Cerebellum (tissue), 5 donors: ENCODE measurements around a stretch of chr19.

DNA sequence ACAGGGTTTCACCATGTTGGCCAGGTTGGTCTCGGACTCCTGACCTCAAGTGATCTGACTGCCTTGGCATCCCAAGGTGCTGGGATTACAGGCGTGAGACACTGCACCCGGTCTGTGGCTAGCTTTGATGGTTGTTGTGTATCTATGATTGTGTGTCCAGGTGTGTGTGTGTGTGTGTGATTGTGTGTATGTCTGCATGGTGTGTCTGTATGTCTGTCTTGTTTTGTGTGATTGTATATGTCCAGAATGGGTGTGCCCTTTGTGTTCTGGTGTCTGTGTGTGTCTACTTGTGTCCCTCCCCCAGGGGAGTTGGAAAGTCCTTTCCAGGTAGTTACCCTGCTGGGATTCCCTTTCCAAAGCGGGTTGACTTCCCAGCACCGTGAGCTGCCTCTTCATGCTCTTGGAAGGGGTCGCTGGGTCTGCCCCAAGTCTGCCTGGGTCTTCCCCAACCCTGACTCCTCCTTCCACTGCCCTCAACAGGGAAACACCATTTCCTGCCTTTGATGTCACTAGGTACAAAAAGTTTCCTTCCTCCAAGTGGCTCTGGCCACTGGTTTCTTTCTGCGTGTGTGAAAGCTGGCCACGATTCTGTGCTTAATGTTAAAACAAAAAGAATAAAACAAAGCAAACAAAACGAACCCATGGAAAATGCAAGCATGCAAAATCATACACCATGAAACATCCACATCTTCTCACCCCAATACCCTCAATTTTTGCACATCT is 12.9 kb upstream of the TNFSF9 start:
- PRO-cap, 3 experiments, result no peak in any of the 3 experiments
- RAMPAGE, long total RNA, result no peak

DNA sequence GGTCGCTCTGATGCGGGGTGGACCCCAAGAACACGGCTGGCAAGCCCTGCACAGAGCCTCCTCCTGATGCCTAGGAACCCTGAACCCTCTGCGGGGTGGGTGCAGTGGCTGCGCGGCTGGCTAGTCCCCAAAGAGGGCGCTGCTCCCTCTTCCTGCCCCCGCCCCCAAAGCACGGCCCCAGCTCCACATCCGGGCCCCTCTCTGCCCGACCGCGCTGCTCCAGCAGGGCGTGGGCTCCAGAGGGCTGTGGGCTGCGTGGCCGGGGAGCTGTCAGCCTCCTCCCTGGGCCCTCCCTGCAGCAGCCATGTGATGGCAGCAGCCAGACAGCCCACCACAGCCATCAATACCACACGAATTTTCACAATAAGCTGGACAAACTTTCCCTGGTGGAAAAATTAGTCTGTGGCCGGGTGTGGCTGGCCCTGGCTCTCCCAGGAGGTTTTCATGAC is 21.1 kb downstream of the TNFSF9 start:
- PRO-cap, 3 experiments, result no peak in any of the 3 experiments
- RAMPAGE, long total RNA, result no peak

DNA sequence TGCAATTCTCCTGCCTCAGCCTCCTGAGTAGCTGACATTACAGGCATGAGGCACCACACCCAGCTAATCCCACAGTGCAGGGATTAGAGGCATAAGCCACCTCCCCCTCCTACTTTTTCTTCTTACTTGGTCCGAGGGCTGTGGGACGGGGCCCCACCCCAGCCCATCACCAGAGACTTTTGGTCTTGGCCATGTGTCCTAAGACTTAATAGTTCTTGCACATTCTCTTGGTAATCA is 17.8 kb upstream of the CD70 start:
- PRO-cap, 3 experiments, result no peak in any of the 3 experiments
- RAMPAGE, long total RNA, result no peak

DNA sequence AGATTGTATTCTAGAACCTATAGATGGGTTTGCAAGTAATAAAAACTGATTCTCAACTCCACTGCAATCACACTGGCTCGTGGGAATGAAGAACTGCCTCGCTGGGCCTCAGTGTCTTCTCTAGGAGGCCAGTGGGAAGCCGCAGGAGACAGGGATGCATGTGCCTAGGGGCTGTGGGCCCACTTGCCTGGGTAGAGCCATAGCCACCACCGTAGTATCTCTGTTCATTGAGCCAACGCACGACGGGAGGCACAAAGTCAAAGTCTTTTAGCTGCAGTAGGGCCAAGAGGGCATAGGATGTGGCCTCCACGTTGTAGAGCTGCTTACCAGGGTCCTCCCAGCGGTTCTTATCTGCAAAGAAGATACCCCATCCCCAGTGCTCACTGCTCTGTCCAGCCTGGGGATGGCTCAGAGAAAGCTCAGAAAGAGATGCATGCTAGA is 16.0 kb upstream of the TNFSF14 start:
- PRO-cap, 3 experiments, result no peak in any of the 3 experiments
- RAMPAGE, long total RNA, result no peak

GRCh38 chr19:6739882-6740558 is 540 bp downstream of the TRIP10 start:
- PRO-cap, 3 experiments, result no peak in any of the 3 experiments
- RAMPAGE, long total RNA, result no peak

GRCh38 chr19:6997679-6998125 is 23.5 kb downstream of the MBD3L2B start:
- PRO-cap, 3 experiments, result no peak in any of the 3 experiments
- RAMPAGE, long total RNA, result no peak

DNA sequence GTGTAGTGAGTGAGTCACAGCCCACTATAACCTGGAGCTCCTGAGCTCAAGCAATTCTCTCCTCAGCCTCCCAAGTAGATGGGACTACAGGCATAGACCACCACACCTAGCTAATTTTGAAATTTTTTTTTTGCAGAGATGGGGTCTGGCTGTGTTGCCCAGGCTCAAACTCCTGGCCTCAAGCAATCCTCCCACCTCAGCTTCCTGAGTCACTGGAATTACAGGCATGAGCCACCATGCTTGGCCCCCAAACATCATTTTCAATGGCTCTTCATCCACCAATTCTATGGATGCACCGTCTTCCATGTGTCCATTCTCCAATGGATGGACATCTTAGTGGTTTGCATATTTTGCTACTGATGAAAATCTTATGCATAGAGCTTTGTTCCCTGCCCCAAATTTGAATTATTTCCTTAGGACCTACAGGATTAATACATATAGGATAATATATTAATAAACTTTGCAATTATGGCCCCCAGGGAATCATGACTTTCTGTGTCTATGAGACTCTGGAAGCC is 69.0 kb downstream of the ZNF557 start:
- PRO-cap, 3 experiments, result no peak in any of the 3 experiments
- RAMPAGE, long total RNA, result no peak

- PRO-cap, 3 experiments, result no peak in any of the 3 experiments
- RAMPAGE, long total RNA, result no peak
Observed at GRCh38 chr19:7145412-7145860, 75.9 kb downstream of the ZNF557 start.

DNA sequence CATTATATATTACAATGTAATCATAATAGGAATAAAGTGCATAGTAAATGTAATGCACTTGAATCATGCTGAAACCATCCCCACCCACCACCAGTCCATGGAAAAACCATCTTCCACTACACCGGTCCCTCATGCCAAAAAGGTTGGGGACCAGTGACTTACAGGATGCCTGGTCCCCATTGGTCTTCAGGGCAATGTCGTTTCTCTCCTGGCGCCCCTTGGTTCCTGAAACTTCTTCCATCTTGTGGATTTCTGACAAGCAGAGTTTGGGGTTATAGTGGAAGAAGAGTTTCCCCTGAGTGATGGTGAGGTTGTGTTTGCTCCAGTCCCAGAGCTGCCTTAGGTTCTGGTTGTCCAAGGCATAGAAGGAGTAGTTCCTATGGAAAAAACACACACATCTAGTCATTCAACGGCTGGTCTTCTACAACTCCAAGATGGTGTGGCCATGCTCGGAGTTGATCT is 100.9 kb downstream of the ZNF557 start:
- PRO-cap, 3 experiments, result no peak in any of the 3 experiments
- RAMPAGE, long total RNA, result no peak

DNA sequence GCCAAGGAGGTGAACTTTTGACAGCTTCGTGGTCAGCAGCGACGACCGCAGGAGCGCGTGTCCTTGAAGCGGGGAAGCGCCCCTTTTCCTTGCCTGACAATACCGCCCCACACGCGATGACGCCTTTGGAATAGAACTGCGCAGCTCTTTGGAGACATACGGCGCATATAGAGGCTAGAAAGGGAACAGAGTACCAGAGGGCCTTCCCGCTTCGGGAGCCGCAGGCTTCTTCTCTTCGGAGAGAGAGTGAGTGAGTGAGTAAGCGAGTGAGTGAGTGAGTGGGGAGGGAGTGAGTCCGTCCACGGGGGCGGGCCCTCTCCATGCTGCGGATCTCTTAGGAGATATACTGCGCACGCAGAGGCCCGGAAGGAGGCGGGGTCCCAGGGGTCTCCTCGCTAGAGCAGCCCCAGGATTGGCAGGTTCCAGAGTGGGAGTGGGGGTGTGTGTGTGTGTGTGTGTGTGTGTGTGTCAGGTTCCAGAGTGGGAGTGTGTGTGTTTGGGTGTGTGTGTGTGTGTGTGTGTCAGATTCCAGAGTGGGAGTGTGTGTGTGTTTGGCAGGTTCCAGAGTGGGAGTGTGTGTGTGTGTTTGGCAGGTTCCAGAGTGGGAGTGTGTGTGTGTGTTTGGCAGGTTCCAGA is 97.0 kb downstream of the INSR start:
- PRO-cap, 3 experiments, result no peak in any of the 3 experiments
- RAMPAGE, long total RNA, result no peak

GRCh38 chr19:7197714-7198675 is 96.2 kb downstream of the INSR start:
- PRO-cap, 3 experiments, result peak in 3 of 3 experiments; most common plus-strand start chr19:7198310 (in 2); most common minus-strand start chr19:7198076 (in 2)
- RAMPAGE, long total RNA, result no peak

GRCh38 chr19:7199220-7200408 is 94.6 kb downstream of the INSR start:
- PRO-cap, 3 experiments, result no peak in any of the 3 experiments
- RAMPAGE, long total RNA, result no peak

GRCh38 chr19:7202768-7203778 is 91.1 kb downstream of the INSR start:
- PRO-cap, 3 experiments, result no peak in any of the 3 experiments
- RAMPAGE, long total RNA, result no peak

- PRO-cap, 3 experiments, result no peak in any of the 3 experiments
- RAMPAGE, long total RNA, result no peak
Observed at GRCh38 chr19:7258894-7259725, 35.1 kb downstream of the INSR start.

- PRO-cap, 3 experiments, result no peak in any of the 3 experiments
- RAMPAGE, long total RNA, result no peak
Observed at GRCh38 chr19:7344732-7345469, 3.8 kb upstream of the ARHGEF18 start.

DNA sequence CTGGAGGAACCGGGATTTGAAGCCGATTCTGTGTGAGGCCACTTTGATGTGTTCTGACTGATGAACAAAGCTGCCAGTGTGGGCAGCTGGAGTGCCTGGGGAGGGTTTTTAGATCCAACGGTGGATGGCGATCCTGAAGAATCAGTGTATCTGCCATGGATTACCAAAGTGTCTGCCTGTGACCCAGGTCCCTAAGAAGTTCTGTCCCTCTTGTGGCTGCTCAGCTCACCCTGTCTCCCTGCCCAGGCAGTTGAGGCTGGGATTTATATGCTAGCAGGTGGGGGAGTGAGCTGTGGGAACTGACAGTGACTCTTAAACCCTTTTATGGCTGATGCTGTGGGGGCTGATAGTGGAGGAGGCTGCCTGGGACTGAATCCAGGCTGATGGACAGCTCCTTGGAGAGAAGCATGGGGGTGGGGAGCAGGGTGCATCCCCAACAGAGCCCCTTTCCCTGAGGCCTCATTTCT is 8.4 kb downstream of the ARHGEF18 start:
- PRO-cap, 3 experiments, result no peak in any of the 3 experiments
- RAMPAGE, long total RNA, result no peak

GRCh38 chr19:7395283-7395813 is 46.6 kb downstream of the ARHGEF18 start:
- PRO-cap, 3 experiments, result no peak in any of the 3 experiments
- RAMPAGE, long total RNA, result no peak

GRCh38 chr19:7415493-7416148 is 66.9 kb downstream of the ARHGEF18 start:
- PRO-cap, 3 experiments, result no peak in any of the 3 experiments
- RAMPAGE, long total RNA, result no peak

- PRO-cap, 3 experiments, result no peak in any of the 3 experiments
- RAMPAGE, long total RNA, result no peak
Observed at GRCh38 chr19:7536083-7536822, 736 bp downstream of the PNPLA6 start.

DNA sequence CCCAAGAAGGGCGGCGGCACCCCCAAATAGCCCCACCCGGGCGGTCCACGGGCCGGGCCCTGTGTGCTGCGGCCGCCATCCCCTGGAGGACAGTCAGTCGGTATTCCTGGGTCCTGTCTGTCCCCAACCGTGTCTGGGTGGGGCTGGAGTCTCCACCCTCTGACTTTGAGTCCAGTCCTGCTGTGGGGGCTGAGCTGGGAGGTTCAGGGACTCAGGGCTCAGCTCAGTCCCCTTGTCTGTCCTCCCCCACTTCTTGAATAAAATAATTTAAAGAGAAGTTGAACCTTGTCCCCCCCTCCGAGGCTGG is 11.4 kb downstream of the XAB2 start:
- PRO-cap, 3 experiments, result no peak in any of the 3 experiments
- RAMPAGE, long total RNA, result no peak